Peyer's patch (tissue), 4 donors: ENCODE results near the gene CHMP2A.

- PRO-cap: no peak
- RAMPAGE, long total RNA, 4 experiments: no peak in any of the 4 experiments
Observed at GRCh38 chr19:58228314-58228504, 505 bp upstream of the ZNF544 start.

- PRO-cap: no peak
- RAMPAGE, long total RNA, 4 experiments: no peak in any of the 4 experiments
Observed at GRCh38 chr19:58470784-58471273, 3.9 kb downstream of the ZNF324 start.

DNA sequence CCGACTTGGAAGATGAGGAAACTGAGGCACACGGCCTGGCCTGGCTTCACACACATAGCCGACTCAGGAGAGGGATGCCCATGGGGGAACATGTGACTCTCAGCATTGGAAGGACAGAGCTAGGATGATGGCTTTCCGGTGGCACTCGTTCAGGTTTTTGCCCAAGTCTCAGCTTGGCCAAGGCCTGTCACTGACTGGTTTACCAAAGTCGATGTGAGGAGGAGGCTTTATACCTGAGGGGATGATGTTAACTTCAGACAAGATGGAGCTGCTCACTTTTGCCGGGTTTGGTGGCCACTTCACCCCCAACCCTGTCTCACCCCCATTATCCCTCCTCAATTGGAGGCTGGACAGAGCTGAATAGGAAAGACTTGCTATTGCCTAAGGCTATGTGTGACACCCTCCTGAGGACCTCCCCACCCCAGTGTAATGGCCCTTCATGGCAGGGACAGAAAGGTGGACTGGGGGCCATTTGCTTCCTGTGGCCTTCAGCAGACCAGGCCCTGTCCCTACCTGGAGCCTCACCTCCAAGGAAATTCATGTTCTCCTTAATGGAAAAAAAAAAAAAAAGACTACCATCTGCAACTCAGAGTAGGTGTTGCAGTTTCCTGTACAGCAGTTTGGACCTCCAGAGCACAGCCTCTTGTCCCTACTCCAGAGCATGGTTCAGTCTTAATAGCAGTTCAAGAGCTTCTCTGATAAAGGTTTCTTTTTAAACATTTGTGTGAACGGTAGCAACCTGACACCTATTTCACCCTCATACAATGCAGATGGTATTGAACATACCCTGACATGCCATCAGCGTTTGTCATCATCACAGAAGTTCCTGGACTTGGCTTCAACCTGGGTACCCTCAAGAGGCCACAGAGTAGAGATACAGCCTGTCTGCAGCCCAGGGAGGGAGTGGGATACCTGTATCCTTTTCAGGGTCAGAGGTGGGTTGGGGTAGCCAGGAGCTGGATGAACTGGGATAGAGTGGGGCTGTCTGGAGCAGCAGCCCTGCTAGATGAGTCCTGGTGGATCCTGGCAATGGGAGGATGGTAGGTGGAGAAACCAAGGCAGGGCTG is 3.0 kb upstream of the ZNF446 start:
- PRO-cap: no peak
- RAMPAGE, long total RNA, 4 experiments: start-site peak on the plus strand in 1 of 4 experiments, centred at position 87 of the sequence, 5 reads per replicate

GRCh38 chr19:58474576-58475054 is 1.5 kb upstream of the ZNF446 start:
- PRO-cap: no peak
- RAMPAGE, long total RNA, 4 experiments: no peak in any of the 4 experiments

DNA sequence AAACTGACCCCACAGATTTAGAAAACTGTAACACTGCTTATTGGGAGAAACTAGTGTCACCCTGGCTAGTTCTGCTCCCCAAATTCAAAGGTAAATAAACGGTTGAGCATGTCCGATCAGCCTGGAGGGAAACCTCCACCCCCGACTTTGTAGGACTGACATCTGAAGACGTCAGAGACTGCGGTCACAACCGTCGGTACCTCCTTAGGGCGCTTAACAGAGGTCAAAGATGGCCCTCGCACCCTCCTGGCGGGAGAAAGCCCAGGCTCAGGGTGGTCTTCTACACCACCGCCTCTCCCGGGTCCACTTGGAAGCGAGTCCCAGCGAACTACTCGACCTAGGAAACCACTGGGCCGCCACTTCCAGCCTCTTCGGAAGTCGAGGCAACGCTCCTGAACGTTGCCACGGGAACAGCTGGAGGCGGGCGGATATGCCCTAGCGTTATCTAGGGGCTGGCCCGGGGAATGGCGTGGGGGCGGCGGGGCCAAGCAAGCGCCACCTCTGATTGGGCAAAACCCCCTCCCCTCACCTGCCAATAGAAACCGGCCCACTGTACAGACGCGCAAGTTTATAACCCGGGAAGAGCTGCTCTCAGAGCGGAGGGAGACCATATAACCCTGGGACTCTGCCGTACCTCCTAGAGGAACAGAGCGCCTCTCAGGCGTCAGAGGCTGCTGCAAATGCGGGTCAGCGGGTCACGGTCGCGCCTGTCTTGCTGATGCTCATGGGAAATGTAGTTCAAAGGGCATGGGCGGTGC is 655 bp upstream of the ZNF446 start:
- PRO-cap: bidirectional peak, plus-strand start outside the sequence, minus-strand start at position 670 of the sequence
- RAMPAGE, long total RNA, 4 experiments: no peak in any of the 4 experiments

- PRO-cap: no peak
- RAMPAGE, long total RNA, 4 experiments: start-site peak on the plus strand in 1 of 4 experiments, at chr19:58547612-58547900 at its widest, 7 to 9 reads per replicate
Observed at GRCh38 chr19:58547287-58548243, 3.7 kb downstream of the TRIM28 start.

- PRO-cap: bidirectional peak, plus-strand start at chr19:58555222, minus-strand start at chr19:58555105
- RAMPAGE, long total RNA, 4 experiments: start-site peak on the minus strand in 3 of 4 experiments, at chr19:58554966-58555094 at its widest, 197 to 245 reads per replicate
Observed at GRCh38 chr19:58554772-58555615, at the start of gene CHMP2A. CHMP2A (minus strand) TSS chr19:58555105.

DNA sequence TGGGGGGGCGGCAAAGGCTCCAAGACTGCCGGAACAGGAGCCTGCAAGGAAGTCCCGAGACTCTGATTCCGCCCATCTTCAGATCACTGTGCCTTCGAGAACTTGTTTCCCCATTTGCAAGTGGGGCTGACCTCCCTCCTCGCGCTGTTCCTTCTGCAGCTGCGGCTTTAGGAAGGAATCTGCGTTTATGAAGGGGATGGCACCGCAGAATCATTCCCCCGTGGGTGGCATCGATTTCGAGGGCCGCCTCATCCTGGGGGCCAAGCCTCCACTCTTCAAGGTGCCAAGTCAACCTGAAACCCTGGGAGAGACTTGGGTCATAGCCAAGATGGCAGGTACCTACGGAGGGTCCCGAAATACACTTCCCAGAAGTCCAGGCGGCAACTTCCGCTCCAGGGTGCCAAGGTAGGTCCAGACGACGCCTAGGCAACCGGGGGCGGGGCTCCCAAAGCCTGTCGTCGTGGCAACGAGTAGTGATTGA is 676 bp downstream of the MZF1 start:
- PRO-cap: no peak
- RAMPAGE, long total RNA, 4 experiments: start-site peak on the minus strand in 1 of 4 experiments, centred at position 263 of the sequence, 43 reads per replicate